Subcutaneous adipose tissue (tissue), 3 donors: ENCODE measurements around the genes MYO15A, TVP23B and ALDH3A2.

DNA sequence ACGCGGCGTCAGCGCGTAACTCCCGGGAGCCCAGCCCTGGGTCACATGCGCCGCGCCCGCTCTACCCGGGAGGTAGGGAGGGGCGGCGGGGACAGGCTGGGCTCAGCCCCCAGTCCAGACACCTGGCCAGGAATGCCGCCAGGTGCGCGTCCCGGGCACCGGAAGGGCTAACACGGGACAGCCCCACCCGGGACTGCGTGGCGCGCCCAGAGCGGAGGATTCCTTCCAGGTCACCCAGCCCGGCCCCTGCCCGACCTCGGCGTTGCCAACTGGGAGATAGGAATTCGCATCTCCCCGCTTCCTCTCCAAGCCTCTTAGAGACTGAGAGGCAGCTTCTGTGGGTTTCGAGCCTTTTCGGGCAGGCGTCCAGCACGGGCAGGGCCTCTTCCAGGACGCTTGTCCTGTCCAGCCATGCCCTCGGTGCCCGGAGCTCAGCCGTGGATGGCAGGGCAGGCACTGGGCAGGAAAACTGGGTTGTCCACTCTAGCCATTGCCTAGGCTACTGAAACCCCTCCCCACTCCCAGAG, 3.5 kb upstream of the SREBF1 start:
- PRO-cap: bidirectional peak, plus-strand start at position 46 of the sequence, minus-strand start outside the sequence; bidirectional peak, plus-strand start at position 434 of the sequence, minus-strand start at position 316 of the sequence
- RAMPAGE, long total RNA, 3 experiments: no peak in any of the 3 experiments

DNA sequence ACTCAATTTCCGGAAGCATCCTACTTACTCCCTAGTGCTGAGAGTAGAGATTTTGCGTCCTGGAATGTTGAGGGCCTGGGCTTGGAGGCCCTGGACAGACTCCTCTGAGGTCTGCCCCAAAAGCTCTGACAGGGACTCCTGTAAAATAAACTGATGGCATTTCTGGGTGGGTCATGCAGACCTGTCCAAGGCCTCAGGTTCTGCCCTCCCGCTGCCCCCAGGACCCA, 4.6 kb upstream of the SREBF1 start:
- PRO-cap: no peak
- RAMPAGE, long total RNA, 3 experiments: no peak in any of the 3 experiments

DNA sequence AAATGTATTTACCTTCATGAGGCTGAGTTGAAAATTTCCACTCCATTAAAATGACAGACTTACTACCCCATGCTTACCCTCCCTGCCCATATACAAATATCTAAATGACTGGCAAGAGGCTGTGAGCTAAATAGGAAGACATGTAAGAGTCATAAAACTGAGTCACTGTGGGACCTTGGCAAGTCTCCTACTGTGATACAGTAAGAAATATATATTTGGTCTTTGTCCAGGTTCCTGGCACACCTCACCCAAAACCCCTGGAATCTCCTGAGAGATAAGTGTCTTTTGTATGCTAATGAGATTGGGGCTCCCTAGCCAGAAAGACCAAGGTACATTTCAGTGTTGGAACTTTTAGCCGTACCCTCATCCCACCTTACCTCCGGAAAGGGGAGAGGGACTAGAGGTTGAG, 13.7 kb downstream of the TOM1L2 start:
- PRO-cap: no peak
- RAMPAGE, long total RNA, 3 experiments: no peak in any of the 3 experiments

- PRO-cap: no peak
- RAMPAGE, long total RNA, 3 experiments: no peak in any of the 3 experiments
These were observed 20.5 kb upstream of the DRG2 start for GRCh38 chr17:18067179-18067748.

- PRO-cap: no peak
- RAMPAGE, long total RNA, 3 experiments: no peak in any of the 3 experiments
These were observed 6.3 kb downstream of the DRG2 start for GRCh38 chr17:18094015-18094563.

GRCh38 chr17:18108672-18108793, at the start of gene MYO15A:
Gene MYO15A (plus strand): TSS chr17:18108756.
- PRO-cap: no peak
- RAMPAGE, long total RNA, 3 experiments: no peak in any of the 3 experiments

DNA sequence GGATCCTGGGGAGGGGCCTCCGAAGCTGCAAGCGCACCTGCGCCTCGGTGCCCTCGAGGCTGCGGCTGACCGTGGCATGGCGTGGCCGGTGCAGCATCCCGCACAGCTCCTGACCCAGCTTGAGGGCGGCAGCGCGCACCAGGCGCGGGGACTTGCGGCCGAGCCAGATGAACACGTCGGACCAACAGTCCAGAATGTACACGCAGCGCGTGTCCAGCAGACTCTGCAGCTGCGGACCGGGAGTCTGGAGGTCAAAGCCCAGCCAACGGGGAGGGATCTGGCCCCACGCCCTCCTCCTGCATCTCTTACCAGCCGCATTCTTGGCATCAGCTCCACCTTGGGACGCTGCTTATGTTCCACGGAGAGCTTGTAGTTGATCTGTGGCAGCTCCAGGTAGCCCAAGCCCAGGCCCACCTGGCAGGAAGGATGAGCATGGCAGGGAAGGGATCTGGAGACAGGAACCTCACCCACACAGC, 10.9 kb downstream of the FLII start:
- PRO-cap: no peak
- RAMPAGE, long total RNA, 3 experiments: no peak in any of the 3 experiments

GRCh38 chr17:18313939-18314371, 839 bp downstream of the TOP3A start:
- PRO-cap: no peak
- RAMPAGE, long total RNA, 3 experiments: no peak in any of the 3 experiments

DNA sequence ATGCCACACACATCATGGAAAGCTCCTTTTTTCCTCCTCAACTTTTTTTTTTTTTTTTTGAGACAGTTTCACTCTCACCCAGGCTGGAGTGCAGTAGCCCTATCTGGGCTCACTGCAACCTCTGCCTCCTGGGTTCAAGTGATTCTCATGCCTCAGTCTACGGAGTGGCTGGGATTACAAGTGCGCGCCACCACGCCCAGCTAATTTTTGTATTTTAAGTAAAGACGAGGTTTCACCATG, 2.8 kb downstream of the FOXO3B start:
- PRO-cap: no peak
- RAMPAGE, long total RNA, 3 experiments: no peak in any of the 3 experiments

DNA sequence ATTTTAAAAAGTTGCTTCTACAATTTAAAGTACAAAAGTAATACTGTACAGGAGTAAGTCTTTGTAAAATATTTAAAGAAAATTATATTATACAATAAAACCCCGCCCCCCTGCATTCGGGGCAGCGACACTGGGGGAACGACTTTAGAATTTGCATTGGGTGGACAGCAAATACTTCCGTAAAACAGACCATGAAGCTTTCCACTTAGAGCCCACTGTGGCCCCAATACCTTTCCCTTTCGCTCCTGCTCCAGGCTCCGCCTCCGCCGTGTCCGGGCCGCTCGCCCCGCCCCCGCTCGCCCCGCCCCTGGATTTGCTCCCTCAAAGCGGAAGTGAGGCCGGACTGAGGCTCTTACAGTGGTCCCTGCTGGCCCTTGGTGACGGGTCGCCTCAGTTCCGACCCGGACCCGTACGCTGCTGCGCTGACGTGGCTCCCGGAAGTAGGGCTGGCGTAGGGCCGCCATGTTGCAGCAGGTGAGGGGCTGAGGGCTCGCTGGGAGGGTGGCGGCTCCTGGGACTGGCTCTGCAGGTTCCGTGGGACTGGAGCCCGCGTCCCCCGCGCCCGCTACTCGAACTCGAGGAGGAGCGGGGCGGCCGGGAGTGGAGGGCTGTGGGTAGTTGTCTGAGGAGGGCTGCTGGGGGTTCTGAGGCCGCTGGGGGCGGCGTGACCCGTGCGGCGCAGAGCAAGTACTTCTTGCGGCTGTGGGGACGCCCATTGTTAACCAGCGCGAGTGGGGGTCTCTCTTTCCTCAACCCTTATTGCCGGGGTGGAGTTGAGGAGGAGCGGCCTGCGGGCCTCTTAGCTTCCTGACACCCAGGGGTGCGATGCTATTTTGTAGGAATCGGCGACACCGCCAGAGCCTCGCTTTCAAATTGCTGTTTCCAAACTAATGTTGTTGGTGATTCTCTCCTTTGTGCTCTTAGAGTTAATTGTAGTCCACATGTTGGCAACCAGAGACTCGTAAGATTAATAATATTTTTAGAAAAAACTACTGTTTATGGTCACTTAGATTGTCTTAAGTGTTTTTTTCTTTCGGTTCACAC, at the start of gene TVP23B:
TSS of gene TVP23B (plus strand) at position 352 of the 1,044 bp plus-strand sequence.
- PRO-cap: bidirectional peak, plus-strand start at position 439 of the sequence, minus-strand start at position 247 of the sequence
- RAMPAGE, long total RNA, 3 experiments: start-site peak on the plus strand in 3 of 3 experiments, centred at positions 345 to 452 of the sequence, 60 to 417 reads per replicate

DNA sequence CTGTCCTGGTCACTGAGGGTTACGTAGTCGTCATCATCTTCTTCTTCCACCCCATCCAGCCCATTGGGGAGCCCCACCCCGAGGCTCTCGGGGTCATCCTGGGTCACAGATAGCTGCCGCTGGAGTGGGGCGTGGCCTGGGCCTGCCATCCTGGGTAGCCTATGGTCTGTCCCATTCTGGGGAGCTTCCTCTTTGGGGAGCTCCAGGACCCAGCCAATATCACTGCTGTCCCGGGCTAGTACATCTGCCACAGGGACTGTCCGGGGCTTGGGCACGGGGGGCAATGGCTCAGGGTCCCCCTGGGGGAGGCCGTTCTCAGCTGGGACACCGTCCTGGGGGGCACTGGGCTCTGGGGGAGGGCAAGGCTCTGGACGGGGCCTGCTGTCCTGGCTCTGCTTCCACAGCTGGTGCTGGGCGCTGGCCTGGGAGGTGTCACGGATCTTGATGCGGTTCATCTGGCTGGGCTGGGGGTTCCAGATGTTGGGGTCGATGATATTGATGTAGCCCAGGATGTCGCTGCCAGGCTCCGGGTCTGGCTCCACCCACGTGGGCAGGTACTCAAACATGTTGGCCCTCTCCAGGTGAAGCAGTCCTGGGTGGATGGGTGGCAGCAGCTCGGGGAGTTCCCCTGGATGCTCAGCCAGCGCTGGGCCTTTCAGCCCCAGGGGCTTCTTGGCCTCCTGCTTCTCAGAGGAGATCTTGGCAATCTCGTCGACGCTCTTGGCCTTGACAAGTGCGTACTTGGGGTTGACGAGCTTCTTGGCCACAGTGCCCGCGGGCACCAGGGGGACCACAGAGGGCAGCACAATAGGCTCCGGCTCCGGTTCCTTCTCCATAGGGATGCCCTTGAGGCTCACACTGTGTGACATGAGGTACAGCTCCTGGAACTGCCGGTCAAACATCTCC, 26.2 kb downstream of the SLC5A10 start:
- PRO-cap: no peak
- RAMPAGE, long total RNA, 3 experiments: no peak in any of the 3 experiments

DNA sequence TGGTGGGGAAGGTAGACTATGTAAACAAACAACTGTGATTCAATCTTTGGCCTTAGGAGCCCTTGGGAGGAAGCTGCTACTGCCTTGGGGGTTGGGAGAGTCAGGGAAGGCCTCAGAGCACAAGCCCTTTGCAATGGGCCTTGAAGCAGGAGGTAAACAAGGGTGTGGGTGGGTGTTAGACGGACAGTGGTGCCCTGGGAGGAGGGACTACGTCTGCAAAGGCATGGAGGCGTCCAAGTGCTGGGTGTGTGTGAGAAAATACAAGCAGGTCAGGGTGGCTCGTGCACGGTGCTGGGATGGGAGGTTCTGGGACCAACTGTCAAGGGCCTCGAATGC, 6.5 kb upstream of the FAM83G start:
- PRO-cap: no peak
- RAMPAGE, long total RNA, 3 experiments: no peak in any of the 3 experiments

DNA sequence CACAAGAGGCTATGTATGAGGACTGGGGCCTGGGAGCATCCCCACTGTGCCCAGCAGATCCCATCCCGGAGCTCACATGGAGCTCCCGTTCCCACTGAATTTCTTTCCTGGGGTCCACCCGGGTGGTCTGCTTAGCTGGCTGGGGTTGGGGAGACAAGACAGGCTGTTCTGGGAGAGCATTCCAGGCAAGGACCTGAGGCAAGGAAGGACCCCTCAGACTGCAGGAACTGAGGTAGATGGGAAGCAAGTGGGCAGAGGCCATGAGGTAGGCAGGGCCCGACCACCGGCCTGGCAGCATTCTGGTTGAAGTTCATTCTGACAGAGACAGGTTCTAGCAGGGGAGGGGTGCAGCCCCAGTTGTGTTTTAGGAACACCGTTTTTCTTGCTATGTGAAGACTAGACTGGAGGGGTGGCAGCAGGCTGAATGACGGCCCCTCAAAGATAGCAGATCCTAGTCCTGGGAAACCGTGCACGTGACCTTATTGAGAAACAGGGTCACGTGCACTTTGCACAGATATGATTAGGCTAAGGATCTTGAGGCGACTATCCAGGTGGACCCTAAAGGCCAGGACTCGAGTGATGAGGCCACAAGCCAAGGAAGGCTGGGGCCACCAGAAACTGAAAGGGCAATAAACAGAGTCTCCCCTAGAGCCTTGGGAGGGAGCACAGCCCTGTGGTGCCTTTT, 17.4 kb downstream of the B9D1 start:
- PRO-cap: no peak
- RAMPAGE, long total RNA, 3 experiments: no peak in any of the 3 experiments

GRCh38 chr17:19369657-19370278, 7.2 kb upstream of the B9D1 start:
- PRO-cap: no peak
- RAMPAGE, long total RNA, 3 experiments: no peak in any of the 3 experiments

DNA sequence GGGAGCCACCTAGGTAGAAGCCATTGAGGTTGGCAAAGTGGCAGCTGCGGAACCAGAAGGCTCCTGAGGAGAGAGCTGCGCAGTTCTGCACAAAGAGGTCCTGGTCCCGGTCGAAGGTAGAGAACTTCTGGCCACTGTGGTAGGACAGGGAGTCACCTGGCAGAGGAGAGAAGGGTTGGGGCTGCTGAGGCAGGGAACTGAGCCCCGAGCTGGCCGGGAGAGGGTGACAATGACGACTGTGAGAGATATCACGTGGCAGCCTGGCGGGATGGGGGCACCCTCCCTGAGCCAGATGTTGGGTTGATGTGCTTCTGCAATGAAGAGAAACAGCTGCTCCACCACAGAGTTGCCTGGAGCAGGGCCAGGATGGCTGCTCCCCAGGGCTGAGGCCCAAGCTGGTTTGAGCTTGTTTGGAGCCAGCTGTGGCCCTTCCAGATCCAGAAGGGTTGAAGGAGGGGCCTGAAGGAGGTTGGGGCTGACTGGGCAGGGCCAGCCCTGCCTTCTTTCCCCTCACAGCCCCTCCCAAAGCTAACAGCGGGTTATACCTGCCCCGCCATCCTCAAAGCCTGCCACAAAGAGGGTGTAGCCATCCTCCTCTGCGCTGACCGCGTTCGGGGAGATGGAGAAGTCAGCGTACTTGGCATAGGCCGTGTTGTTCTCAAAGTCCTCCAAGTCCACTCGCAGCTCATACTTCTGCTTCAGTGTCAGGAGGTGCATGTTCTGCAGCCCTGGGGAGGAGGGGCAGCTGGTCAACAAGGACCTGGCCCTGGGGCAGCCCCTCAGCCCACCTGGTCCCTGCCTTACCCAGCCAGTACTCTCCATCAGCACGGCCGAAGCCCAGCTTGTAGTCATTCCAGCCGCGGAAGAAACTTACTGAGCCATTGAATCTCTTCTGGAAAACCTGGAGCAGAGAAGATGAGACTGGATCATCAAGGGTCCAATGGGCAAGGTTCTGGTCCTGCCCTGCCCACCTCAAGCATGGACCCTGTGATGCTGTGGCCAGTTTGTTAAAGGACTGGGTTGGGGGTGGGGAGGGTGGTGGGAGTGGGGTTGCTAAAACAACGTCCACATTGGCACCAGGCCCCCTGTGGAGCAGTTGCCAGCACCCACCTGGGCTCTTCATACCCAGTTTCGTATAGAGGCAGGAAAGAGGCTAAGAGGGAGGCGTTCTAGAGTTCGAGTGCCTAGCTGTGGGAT, 2.0 kb downstream of the MFAP4 start:
- PRO-cap: bidirectional peak, plus-strand start at position 440 of the sequence, minus-strand start at position 129 of the sequence; unidirectional peak, plus-strand start at position 542 of the sequence
- RAMPAGE, long total RNA, 3 experiments: no peak in any of the 3 experiments

DNA sequence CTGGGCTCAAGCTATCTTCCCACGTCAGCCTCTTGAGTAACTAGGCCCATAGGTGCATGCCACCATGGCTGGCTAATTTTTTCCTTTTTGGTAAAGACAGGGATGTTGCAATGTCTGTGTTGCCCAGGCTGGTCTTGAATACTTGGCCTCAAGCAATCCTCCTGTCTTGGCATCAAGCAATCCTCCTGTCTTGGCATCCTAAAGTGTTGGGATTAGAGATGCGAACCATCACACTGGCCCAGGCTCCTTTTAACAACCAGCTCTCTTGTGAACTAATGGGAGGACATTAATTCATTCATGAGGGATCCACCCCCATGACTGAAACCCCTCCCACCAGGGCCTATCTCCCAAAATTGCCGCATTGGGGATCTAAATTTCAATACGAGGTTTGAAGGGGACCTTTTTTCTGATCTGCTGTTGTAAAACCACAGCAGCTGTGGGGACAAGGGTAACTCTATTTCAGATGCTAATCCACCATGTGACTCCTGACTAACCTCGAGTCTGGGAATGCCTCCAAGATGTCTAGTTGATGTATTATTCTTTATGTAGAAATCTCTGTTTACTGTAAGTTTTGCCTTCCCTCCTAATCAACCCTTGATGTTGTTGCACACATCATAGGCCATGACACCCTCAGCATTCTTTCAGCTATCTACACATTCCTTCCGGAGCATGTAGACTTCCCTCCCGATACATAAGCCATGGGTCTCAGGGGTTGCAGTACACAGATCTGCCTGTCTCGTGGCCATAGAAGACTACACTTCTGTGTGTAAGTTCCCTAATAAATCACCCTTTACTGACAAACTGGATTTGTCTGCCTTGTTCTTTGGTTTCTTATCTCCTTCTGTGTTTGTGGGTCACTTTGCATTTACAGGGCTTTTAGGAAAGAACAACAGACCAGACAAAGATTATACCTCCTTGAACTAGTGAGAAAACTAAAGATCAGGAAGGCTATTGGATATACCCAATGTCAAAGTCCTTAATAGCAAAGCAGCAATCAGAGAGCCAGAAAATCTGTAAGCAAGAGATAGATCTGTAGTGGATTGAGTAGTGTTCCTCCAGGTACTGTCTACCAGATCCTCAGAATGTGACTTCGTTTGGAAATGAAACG, 37.7 kb downstream of the RNF112 start:
- PRO-cap: bidirectional peak, plus-strand start at position 720 of the sequence, minus-strand start at position 419 of the sequence
- RAMPAGE, long total RNA, 3 experiments: no peak in any of the 3 experiments

- PRO-cap: no peak
- RAMPAGE, long total RNA, 3 experiments: no peak in any of the 3 experiments
These were observed 25.3 kb upstream of the SLC47A1 start for GRCh38 chr17:19508349-19508724.

- PRO-cap: no peak
- RAMPAGE, long total RNA, 3 experiments: no peak in any of the 3 experiments
These were observed 45.0 kb downstream of the SLC47A1 start for GRCh38 chr17:19578488-19579289.

DNA sequence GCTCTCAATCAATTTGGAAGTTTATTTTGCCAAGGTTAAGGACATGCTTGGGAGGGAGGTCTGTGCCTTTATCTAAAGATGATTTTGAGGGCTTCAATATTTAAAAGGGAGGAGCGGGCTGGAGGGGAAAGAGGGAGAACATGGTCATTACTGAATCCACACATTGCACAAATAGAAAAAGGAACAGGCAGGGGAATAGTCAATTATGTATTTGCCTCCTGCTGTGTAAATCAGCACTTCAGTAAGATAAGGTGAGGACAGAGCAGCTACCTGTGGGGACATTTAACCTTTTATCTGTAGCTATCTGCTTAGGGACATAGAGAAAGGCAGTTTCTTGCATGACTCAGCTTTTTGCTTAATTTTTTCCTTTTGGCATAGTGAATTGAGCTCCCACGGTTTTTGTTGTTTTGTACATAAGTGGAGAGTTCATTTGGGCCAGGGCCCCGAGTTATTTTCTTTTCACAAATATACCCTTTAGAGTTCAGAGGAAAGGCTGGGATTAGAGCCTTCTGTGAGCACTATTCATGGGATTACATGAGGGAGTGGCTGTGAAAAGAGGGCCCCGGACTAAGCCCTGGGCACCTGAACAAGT, 1.2 kb upstream of the ALDH3A2 start:
- PRO-cap: no peak
- RAMPAGE, long total RNA, 3 experiments: no peak in any of the 3 experiments

DNA sequence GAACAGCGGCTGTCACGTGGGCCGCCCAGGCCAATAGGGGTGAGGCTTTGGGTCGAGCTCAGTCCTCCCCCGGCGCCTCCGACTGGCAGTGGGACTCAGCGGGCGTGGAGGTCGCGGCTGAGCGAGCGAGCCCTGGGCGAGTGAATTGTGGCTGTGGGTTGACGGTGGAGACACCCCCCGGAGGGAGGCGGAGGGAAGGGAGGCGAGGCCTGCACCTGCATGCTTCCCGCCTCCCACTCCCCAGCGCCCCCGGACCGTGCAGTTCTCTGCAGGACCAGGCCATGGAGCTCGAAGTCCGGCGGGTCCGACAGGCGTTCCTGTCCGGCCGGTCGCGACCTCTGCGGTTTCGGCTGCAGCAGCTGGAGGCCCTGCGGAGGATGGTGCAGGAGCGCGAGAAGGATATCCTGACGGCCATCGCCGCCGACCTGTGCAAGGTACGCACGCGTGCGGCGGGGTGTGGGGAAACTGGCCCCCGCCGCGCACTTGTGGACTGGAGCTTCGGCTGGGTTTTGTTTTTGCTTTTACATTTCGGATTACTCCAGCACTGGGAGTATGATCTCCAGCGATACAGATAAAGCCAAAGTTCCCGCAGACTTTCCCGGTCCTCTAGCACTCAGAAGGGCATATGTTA, at the start of gene ALDH3A2:
TSS of gene ALDH3A2 (plus strand) at position 61 of the 631 bp plus-strand sequence.
- PRO-cap: bidirectional peak, plus-strand start at position 88 of the sequence, minus-strand start outside the sequence
- RAMPAGE, long total RNA, 3 experiments: start-site peak on the plus strand in 3 of 3 experiments, centred at positions 96 to 236 of the sequence, 17 to 362 reads per replicate